Metastatic Liver Carcinoma in the Adrenal Gland (tissue), 2 donors: ENCODE measurements around a stretch of chr13.

- PRO-cap, 2 experiments, result no peak in any of the 2 experiments
Observed at GRCh38 chr13:97360976-97361331, 73.0 kb upstream of the RAP2A start.

- PRO-cap, 2 experiments, result no peak in any of the 2 experiments
Observed at GRCh38 chr13:97384385-97384821, 49.6 kb upstream of the RAP2A start.

- PRO-cap, 2 experiments, result no peak in any of the 2 experiments
Observed at GRCh38 chr13:98144042-98144343, 1.1 kb downstream of the FARP1 start.

DNA sequence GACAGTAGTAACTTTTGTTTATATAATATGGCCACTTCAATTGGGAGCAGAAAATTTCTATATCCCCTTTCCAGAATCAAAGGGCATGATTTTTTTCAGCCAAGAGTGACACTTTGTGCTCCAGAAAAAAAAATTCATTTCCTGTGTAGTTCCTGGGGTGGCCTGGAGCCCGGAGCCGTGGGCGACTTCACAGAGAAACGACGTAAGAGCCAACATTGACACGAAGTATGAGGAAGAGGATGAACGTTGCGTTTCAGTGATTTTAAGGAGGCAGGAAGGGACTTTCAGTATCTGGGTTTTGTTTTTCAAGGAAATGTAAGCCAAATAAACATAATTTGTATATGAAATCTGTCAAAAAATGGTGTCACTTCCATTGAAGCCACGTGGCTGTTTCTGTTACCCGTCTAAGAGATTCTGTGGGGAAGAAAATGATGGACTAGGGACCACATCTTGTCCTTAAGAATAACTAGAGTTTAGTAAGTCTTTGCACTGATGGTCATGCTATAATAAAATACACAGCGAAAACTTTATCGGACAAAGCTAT lies 187.5 kb downstream of the STK24 start:
- PRO-cap, 2 experiments, result no peak in any of the 2 experiments

DNA sequence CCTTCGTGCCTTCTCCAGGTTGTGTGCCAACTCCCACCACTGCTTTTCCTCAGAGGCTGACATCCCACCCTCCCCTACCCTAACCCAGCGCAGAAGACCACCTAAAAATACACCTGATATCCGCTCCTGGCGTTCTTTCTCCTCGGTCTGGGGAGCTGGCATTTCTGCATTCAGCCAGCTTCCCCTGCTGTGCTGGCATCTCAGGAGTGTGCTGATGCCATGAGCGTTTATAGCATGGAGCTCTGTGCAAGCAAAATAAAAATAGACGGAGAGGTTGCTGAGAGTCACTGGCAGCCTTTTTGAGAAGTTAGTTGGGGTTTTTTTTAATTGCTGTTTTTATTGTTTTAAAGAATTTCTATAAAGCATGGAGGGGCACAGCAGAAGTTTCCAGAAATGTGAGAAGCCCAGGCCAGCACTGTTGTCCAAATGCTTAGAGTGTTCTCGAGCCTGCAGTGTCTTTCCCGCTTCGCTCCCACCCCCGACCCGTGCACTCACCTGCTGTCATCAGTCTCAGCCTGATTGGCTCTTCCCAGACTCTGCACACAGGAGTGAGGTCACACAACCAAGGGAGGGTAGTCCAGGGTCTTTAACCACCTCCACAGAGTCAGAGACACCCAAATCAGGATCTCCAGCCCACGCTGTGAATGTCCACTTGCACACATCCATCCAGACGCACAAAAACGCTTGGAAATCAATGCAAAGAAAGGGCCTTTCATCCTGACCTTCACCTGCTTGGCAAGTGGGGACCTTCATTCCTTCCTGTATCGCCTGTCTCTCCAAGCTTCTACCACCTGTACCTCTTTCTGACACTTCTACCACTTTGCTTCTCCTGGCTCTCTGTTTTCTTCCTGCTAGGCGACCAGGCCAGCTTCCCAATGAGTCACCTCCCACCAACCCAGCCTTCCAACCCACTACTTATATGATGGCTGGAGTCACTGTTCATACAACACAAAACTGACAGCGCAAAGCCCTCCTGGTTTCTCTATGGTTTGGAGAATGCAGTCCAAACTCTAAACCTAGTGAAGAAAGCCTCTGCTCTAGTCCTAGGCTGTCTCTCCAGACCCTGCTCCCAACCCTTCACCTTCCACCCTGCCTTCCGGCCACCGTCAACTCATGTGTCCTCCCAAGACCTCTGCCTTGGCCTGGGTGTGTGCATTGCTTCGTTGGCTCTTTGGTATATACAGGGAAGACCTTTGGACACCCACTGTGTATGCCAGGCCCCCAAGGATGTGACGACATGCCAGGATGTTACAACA lies 148.9 kb downstream of the STK24 start:
- PRO-cap, 2 experiments, result no peak in any of the 2 experiments

DNA sequence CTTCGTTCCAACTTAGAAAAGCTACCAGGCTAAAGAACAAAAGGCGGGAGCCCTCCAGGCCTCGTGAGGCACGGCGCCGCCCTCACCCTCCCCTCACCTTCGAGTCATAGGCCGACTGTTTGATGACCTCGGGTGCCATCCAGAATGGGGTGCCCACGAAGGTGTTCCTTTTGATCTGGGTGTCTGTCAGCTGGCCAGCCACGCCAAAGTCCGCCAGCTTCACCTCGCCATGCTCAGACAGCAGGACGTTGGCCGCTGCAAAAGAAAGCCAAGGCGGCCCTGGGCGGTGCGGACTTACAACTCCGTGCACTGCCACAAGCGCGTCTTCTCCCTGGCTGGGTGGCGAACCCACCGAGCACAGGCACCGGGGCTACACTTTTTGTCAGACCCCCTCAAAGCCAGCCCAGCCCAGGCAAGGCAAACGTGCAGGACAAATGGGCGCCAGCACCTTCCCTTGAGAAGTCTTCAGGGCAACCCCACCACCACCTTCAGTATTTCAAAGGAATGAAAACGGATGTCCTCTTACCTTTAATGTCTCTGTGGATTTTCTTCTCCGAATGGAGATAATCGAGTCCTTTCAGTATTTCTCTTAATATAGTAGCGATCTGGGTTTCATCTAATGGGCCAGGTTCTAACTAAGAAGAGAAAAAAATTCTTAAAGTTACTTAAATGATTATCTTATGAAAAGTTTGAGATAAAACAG lies 102.0 kb downstream of the STK24 start:
- PRO-cap, 2 experiments, result no peak in any of the 2 experiments

DNA sequence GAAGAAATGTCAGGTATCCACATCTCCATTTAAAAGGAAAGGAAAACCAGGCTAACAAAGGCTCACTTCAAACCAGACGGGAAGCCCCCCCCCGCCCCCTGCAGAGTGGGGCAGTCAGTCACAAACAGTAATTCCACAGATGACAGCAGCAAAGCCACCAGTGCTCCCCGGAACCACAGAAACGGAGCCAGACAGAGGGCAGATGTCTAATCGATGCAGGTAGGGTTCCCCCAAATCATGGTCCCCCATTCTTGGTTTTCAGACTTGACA lies 100.8 kb downstream of the STK24 start:
- PRO-cap, 2 experiments, result no peak in any of the 2 experiments

DNA sequence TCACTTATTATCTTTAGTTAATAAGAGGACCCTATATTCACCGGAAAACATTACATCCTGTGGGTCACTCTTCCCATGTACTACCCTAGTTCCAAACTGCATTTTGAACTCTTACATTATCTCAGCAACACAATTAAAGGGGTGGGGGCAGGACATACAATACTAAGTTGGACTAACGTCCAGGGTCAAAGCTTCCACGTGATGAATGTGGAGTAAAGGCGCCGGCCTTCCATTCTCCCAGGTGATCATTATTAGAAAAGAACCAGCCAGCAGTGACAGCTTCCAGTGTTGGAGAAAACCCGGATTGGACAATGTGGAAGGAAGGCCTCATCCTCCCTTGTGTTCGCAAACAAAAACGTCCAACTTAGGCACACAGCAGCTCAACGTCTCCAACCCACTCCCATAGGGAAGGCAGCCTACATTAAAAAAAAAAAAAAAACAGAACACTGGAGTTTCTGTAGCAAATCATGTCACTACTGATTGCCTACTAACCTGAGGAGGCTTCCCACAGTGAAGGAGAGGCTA lies 86.4 kb downstream of the STK24 start:
- PRO-cap, 2 experiments, result no peak in any of the 2 experiments

DNA sequence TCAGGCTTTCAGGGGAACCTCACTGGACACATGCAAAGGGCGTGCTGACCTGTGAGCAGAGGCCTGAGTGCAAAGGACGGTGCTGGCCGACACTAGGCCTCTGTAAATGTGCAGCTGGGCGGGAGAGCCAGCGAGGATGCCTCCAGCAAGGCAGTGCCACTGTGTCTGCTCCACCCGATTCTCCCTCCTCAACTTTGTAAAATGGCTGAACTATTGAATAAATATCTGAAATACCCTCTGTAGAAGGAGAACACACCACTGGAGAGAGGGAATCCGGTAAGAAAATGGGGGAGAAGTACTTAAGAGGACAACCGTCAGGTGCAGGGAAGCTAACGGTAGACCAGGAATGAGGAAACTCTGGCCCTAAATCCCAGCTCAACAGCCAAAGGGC lies 70.0 kb downstream of the STK24 start:
- PRO-cap, 2 experiments, result no peak in any of the 2 experiments

GRCh38 chr13:98523325-98524194 lies 53.3 kb downstream of the STK24 start:
- PRO-cap, 2 experiments, result no peak in any of the 2 experiments

GRCh38 chr13:98551465-98552053 lies 25.3 kb downstream of the STK24 start:
- PRO-cap, 2 experiments, result no peak in any of the 2 experiments

DNA sequence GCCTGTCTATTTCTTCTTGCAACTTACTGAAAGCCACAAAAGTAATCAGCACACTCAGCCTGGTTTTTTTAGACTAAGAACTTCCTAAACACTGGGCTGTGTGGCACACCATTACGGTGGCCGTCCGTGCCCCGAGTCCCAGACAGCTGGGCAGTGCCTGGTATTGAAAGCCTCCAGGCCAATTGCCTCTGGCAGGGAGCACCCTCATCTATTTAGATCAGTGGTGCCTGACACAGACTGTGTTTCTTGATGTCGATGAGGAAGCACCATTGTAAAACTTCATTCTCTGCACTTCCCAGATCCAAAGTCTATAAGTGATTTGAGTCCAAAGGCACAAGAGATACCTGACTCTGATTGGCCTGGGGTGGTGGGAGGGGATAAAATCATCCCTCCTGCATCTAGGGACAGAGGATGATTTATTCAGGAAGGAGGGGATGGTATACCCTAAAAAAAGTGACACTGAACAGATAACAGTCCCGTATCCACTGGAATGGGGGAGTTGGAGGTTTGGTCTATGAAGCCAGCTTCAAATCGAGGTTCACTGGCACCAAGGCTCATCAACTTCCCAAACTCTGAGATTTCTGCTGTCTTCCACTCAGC lies 8.5 kb upstream of the STK24 start:
- PRO-cap, 2 experiments, result no peak in any of the 2 experiments

DNA sequence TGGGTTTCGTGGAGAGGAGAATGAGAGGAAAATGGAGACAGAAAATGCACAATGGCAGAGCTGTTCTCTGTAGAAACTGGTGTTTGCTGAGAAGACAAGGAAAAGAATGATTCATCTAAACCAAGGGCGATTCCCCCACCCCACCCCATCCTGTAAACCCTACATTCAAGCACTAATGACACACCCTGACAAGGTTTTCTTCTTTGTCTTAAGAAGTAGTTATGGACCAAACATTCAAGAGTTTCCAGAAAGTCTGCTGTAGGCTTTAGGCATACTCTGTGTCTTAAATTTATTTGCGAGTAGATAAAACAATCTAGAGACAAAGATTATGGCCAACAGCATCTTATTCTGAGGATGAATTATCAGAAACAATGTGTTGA lies 68.8 kb downstream of the DOCK9 start:
- PRO-cap, 2 experiments, result no peak in any of the 2 experiments

DNA sequence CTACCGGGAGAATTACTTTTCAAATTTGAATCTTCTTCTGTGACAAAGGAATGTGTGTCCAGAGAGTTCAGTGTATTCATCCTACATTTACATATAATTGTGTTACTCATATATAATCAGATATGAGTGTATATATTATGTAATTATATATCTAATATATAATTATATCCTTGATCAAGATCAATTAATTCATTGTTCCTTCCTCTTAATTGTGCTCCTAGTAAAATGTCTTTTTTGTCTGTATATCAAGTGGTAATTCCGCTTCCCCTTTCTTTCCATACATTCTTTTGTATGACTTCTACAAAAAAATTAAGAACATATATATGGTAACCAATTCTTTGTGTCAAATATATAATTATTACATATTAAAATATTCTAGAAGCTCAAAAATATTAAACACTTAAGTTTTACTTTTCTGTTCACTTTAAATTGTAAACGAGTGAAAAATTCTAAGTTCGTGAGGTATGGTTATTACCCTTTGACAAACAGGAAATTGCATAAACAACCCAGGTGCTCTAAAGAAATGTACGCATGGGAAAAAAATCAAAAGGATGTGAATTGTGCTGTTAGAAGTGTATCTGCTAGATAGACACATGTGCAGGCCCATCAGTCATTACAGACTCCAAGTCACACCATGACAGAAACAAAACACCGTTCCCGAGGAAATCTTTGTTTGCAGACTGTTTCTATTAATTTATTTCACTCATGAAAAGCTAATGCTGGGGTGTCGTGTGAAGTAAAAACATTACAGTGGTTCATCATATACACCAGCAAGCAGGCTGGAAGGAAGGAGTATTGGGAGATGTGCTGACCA lies 16.9 kb upstream of the DOCK9 start:
- PRO-cap, 2 experiments, result no peak in any of the 2 experiments

DNA sequence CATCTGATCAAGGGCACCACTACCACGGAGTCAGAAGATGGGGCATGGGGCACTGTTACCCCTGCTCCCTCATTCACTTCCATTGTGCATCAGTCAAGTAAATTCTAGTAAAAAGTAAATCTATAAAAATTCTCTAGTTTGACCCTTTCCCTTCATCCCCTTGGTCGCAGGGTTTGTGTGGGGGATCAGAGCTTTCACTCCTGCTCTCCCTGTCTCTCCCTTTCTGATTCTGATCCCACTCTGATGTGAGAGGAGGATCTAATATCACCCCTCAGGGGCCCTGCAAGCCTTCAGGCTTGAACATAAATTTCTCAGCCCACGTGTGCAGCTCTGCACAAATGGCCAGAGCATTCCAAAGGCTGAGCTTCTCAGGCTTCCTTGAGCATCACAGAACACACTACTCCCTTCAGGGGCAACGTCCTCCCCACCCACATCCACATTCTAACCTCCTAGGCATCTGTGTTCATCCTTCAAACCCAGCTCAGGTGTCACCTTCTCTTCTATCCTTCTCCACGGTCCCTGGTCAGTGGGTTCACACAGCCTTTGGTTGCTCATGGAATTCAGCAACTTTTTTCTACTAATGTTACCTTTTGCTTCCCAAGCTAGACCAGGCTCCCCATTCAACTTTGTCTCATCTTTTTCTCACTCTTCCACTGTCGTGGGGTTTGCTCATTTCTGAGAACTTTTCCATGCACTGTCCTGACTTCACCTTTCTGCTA lies 24.3 kb upstream of the DOCK9 start:
- PRO-cap, 2 experiments, result no peak in any of the 2 experiments

GRCh38 chr13:99065368-99066226 lies 87.7 kb upstream of the DOCK9 start:
- PRO-cap, 2 experiments, result no peak in any of the 2 experiments

DNA sequence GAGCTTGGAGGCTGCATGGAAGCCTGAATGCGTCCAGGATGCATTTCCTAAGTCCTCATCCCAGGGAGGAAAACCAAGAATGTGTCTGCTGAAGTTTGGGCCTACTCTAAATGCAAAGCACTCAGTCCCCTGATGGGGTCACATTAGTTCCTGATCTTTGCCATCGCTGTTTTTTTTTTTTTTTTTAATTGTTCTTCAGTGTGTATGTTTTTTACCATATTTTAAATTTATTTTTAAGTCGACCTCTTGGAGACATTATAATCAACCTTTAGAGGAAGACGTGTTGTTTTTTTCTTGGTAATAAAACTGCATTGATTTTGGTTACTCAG lies 6.6 kb upstream of the GPR18 start:
- PRO-cap, 2 experiments, result no peak in any of the 2 experiments

- PRO-cap, 2 experiments, result no peak in any of the 2 experiments
Observed at GRCh38 chr13:99311064-99312207, 4.2 kb upstream of the GPR183 start.

DNA sequence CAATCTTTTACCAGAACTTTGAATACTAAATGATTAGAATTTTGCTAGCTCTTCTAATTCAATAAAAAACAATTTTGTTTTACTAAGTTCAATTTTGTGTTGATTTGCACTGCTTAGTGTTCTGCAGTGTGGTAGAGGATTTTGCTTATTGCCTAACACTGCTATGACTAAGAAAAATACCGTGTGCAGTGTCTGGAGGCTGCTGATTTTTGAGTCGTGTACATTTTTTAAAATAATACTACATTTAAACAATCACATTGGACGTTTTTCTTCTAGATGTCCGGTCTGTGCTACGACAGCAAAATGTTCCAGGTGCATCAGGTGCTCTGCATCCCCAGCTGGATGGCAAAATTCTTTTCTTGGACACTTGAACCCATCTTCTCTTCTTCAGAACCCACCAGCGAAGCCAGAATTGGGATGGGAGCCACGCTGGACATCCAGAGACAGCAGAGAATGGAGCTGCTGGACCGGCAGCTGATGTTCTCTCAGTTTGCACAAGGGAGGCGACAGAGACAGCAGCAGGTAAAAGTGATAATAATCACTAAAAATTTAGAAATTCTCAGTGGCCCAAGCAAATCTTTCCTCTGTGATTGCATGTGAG lies 32.9 kb upstream of the GPR183 start:
- PRO-cap, 2 experiments, result no peak in any of the 2 experiments

GRCh38 chr13:99366964-99367510 lies 59.8 kb upstream of the GPR183 start:
- PRO-cap, 2 experiments, result no peak in any of the 2 experiments